Metanephros (tissue), 2 donors: ENCODE measurements around a stretch of chr9.

DNA sequence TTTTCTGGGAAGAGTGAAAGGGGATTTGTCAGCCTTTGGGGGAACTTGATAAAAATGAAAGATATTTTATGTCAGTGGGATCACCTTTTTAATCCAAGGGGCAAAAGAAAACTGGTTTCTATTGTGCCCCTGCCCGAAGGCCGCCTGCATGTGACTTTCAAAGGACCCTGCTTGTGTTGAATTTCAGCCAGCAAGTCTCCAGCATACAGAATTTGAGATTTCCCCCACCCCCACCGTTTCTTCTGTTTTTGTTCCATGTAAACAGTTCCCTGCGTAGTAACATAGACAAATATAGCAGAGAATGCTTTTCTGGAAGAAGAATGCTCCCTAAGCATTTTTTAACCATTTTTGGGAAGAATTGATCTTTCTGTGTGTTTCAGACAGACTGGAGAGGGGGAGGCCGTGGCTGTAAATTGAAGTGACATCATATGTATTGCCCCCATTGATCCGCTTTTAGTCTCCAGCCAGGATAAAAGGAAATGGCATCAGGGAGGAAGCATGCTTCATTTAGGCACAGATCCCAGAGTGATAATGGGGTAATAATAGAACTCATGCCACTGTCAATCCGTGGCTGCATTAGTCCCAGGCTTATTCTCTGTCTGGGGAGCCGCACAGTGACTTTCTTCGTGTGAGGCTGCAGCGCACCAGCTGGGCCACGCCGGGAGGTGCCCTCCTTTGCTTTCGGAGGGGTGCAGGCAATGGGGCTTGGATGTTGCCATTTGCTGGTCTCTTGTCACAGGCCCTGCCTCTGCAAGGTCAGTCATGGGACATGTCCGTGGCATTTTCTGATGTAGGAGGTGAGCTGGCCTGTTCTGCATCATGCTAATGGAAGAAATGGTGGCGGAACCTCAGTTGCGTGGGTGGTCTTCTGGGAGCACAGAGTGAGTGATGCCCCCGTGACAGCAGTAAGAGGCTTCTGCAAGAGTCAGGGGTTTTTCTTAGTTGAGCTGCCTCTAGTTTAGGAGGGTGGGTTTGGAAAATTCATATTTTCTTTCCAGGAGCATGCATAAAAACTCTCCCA is 261.5 kb downstream of the FANCC start:
- RAMPAGE, long total RNA, result no peak

- RAMPAGE, long total RNA, result no peak
These were observed 233.9 kb downstream of the FANCC start for GRCh38 chr9:95083706-95083966.

GRCh38 chr9:95111585-95112099 is 205.9 kb downstream of the FANCC start:
- RAMPAGE, long total RNA, result no peak

GRCh38 chr9:95270842-95271061 is 46.8 kb downstream of the FANCC start:
- RAMPAGE, long total RNA, result no peak

GRCh38 chr9:95349571-95350261 is 32.2 kb upstream of the FANCC start:
- RAMPAGE, long total RNA, result no peak

DNA sequence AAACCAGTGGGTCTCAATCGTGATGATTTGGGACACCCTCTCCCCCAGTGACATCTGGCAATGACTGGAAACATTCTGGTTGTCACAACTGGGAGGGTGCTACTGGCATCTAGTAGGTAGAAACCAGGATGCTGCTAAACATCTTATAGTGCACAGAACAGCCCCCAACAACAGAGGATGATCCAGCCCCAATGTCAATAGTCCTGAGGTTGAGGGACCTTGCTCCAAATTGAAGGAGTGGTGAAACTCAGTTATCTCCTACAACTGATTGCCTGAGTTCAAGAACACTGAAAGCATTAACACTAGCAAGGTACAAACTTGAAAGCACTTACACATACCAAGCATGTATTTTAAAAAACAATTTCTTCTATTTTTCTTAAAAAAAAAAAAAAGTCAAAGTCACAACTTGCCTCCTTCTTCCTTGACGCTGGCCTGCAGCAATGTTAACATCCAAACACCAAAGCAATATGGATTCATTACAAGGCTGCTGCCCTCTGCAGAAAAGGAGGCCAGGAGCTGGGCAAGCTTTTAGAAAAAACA is 7.8 kb downstream of the PTCH1 start:
- RAMPAGE, long total RNA, result no peak

- RAMPAGE, long total RNA, result no peak
These were observed 3.4 kb downstream of the PTCH1 start for GRCh38 chr9:95505458-95506311.

GRCh38 chr9:95506312-95507065 is 2.6 kb downstream of the PTCH1 start:
- RAMPAGE, long total RNA, result no peak

DNA sequence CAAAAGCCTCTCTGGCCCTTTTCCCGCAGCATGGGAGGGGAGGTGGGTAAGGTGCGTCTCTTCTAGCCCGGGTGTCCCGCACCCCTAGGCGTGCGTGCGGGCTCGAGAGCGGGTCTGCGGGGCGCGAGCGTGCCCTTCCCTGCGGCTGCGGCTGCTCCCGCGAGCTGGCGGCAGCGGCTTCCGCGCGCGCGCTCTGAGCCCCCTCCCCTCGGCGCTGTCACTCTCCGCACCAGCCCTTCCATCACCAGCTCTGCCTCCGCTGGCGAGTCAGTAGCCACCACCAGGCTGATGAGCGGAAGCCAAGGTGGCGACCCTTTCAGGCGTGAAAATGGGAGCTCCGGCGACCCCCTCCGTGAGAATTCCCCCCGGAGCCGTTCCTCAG is 6.7 kb upstream of the PTCH1 start:
- RAMPAGE, long total RNA, result no peak

- RAMPAGE, long total RNA, result no peak
These were observed 8.0 kb upstream of the PTCH1 start for GRCh38 chr9:95517092-95517534.

DNA sequence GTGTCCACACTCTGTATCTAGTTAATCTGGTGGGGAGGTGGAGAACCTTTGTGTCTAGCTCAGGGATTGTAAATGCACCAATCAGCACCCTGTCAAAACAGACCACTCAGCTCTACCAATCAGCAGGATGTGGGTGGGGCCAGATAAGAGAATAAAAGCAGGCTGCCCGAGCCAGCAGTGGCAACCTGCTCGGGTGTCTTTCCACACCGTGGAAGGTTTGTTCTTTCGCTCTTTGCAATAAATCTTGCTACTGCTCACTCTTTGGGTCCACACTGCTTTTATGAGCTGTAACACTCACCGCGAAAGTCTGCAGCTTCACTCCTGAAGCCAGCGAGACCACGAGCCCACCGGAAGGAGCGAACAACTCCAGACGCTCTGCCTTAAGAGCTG is 172.0 kb upstream of the PTCH1 start:
- RAMPAGE, long total RNA, result no peak

DNA sequence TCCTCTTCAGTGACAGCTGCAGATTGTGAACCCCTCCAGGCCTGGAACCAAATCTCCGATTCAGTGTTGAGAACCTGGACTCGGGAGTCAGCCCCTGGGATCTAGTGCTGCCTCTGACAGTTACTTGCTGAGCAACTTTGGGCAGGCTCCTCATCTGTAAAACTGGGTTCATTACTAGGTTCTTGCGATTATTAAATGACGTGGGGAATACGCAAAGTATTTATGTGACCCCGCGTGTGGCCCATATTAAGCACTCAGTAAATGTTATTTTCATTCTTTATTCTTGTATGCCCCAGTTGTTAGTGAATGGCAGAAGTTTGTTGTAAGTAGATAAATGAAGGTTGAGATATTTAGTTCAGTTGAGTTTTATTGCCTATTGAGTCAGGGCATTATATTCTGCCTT is 696 bp downstream of the ERCC6L2 start:
- RAMPAGE, long total RNA, result no peak

DNA sequence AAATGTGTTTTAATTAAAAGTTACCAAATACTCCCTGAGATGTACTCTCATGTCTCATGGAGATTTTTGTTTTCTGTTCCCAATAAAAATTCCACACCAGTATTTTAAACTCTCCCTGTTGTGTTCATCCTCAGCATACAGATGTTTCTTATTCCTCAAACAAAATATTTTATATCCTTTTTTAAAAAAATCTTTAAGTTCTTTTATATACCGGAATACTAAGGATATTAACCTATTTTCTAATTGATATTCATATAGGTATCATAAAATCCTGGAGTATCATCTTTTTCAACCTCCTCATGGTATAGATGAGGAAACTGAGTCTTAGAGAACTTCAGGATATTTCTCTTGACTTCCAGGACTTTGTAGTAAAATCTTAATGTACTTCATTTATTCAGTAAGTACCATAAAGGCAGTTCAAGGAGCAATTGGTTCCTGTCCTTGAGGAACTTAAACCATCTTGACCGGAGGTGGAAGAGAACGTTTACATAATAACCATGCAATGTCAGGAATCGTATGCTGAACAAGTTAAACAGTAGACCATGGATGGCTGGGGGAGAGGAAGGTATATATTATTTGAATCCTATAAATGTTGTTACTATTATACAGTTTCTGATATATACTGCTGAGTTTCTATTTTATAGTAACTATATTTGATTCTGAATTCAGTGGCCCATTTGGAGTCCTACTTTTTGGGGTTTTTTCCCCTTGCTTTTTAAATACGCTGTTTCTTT is 91.7 kb downstream of the ERCC6L2 start:
- RAMPAGE, long total RNA, result no peak

GRCh38 chr9:96013944-96014484 is 138.5 kb downstream of the ERCC6L2 start:
- RAMPAGE, long total RNA, result no peak

DNA sequence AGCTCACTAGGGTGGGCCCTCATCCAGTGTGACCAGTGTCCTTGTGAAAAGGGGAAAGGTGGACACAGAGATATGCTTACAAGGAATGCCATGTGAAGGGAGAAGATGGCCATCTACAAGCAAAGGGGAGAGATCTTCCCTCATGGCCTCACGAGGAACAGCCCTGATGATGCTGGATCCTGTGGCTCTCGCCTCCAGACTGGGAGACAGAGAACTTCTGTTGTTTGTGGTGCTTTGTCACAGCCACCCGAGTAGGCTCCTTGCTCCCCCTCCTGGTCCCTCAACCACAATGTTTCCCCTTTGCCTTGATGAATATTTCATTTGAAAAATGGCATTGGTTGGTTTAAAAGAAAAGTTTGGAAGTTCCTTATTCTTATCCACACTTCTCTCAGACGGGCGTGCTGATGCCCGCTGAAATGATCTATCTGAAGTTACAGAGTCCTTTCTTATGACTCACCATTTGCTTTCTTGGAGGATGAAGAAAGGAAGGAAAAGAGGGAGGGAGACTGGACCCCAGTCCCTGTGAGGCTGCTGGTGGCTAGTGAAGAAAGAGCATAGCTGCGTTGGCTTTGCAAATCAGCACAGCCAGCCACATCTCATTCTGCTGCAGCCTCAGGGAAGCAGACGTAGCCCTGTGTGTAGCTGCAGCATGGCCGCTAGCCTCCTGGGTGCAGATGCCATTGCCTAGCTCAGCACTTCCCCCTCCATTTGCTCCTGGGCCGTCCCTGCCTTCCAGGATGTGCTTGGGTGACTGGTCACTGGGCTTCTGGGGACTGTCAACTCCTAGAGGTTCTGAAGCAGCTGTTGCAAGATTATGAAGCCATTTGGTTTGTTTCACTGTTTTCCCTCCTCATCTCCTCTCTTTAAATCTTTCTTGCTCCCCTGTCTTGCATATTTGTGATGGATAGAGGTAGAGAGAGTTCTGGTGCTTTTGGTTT is 185.9 kb downstream of the ERCC6L2 start:
- RAMPAGE, long total RNA, result no peak

GRCh38 chr9:96116619-96117178 is 185.3 kb downstream of the HSD17B3 start:
- RAMPAGE, long total RNA, result no peak

DNA sequence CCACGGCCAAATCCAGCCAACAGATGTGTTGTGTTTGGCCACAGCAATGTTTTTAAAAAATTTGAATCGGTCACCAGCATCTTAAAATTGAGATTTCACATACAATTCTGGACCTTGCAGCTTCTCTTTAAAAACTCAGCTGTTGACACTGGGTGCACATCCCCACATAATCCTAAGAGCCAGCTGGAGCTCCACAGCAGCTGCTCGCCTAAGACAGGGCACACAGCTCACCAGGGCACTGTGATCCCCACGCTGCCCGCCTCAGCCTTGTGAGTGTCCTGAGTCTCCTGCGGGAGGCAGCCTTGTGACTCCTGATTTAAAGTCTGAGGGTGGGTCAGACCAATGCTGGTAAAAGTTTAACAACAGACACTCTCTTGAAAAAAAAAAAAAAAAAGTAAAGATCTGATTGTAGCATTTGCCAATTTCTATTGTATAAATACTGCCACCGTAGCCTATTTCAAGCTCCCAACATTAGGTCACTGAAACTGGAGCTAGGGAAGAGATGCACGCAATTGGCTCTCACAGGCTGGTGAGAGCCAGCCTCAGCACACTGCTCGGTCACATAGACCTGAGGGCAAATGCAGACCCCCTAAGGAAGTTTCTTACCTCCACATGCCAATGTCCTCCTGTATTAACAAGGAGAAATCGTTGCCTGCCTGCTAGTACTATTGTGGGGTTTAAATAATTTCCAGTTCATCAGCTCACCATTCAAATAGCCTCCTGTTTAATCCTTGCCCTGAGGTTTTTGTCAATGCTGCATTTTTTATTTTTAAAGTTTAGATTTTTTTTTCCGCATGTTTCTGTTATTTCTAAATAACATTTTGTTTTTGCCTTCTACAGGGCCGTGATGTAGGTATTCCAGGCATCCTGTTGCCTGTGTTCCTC is 124.7 kb downstream of the HSD17B3 start:
- RAMPAGE, long total RNA, result no peak

- RAMPAGE, long total RNA, result no peak
These were observed 55.8 kb downstream of the HSD17B3 start for GRCh38 chr9:96246222-96246583.

DNA sequence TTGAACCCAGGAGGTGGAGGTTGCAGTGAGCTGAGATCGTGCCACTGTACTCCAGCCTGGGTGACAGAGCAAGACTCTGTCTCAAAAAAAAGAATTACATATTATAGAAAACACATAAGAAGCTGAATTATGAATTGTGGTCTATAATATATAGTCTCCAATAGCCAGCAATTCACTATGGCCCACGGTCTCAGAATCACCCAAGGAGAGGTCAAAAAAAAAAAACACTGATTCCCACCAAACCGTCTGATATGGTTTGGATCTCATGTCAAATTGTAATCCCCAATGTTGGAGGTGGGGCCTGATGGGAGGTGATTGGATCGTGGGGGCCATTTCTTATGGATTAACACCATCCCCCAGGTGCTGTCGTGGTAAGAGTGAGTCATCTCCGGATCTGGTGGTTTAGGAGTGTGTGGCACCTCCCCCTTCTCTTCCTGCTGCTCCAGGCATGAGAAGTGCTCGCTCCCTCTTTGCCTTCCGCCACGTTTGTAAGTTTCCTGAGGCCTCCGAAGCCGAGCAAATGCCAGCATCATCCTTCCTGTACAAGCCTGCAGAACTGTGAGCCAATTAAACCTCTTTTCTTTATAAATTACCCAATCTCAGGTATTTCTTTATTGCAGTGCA is 45.3 kb downstream of the HSD17B3 start:
- RAMPAGE, long total RNA, result no peak

- RAMPAGE, long total RNA, result no peak
These were observed 38.0 kb downstream of the SLC35D2 start for GRCh38 chr9:96345572-96345845.